Fallopian tube (tissue), 1 donor: ENCODE measurements around a stretch of chr3.

GRCh38 chr3:19945250-19946413 lies 1.3 kb upstream of the RAB5A start:
- PRO-cap: no peak

DNA sequence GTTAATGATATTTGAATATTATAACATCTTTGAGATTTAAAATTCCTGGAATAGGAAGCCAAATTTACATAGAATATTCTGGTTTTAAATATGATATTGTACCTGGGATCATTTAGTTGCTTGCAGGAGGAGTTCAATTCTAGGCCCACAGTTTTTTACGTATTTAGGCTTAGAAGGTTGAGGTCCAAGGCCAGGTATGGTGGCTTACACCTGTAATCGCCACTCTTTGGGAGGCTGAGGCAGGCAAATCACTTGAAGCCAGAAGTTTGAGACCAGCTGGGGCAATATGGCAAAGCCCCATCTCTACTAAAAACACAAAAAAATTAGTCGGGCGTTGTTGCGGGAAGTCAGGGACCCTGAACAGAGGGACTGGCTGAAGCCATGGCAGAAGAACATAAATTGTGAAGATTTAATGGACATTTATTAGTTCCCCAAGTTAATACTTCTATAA lies 24.6 kb downstream of the PP2D1 start:
- PRO-cap: no peak

DNA sequence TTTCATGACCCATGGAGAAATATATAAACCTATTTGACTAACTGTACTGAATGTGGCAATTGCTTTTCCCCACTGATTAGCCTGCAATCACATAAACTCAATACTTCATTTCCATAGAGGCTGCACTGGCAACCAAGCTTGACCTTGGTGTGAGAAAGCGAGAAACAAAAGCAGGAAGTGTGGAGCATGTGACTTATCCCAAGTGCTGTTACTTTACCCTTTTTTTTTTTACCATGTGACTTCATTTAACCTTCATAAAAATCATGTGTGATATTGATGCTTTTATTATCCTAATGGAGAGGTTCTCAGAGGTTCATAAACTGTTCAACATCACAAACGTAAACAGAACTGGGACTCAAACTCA lies 34.8 kb upstream of the ZNF385D start:
- PRO-cap: no peak

- PRO-cap: no peak
Observed at GRCh38 chr3:23235165-23235719, 32.1 kb downstream of the UBE2E2 start.

- PRO-cap: no peak
Observed at GRCh38 chr3:23710573-23711184, 95.1 kb upstream of the UBE2E1 start.

- PRO-cap: no peak
Observed at GRCh38 chr3:23945498-23945716, 321 bp downstream of the NR1D2 start.

DNA sequence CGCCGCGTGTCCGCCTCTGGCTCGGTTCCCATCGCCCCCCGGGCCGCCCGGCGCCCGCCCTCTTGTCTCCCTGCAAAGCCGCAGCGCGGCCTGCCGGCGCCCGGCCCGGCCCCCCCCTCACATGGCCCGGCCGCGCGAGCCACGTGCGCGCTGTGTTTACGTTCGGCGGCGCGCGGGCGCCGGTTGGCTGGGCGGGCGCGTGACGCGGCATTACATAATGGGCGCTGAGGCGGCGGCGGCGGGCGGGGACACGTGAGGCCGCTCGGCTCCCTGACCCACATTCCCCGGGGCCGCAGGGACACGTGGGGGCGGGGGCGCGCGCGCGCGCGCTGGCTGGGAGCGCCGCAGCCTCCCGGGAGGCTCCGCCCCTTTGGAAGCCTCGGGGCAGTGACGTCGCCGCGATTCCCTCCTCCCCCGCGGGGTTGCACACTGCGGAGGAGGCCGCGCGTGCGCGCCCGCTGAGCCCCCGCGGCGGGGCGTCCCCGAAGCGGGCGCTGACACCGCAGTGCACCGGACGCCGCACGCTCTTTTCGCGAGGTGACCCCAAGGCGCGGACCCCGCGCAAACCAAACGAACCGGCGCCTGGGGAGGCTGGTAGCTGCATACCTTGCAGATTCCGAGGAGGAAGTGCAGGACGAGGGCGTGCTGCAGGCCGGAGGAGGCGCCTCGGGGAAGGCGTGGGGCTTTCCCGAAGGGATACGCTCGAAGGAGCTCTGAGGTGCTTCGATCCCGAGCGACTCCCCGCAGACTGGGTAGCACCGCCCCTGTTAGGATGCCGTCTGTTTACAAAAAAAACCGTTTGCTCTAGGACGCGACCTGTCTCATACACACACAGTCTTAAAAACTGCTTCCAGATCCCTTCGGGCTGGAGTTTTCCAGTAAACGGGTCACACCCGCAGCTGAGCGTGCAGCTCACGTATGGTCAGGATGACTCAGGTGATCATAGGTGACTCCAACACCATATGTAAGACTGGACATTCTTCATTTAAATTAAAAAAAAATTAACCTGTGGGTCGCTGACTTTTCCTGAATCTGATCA lies 950 bp downstream of the NR1D2 start:
- PRO-cap: bidirectional peak, plus-strand start at position 419 of the sequence, minus-strand start at position 92 of the sequence

GRCh38 chr3:24260417-24261020 lies 234.1 kb downstream of the THRB start:
- PRO-cap: no peak

DNA sequence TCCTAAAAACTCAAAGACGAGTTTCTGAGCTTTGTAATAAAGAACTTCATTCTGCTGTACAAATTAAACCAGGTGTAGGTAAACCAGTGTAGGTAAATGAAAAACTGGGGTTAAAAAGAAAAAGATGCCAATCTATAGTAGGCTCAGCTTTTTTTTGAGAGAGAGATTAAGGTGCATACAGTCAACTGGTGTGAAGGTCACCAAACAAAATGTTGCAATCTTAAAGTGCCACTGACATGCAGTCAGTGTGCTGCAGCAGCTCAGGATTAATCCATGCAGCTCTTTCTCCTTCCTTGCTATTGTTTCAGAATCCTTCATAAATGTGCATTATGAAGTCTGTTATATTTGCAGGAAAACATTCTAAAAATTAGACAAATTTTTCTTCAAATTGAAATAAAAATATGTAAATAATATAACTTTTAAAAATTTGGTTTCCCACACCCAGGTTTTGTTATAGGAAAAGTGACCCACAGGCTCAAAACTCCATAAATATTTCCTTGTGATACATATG lies 44.0 kb downstream of the THRB start:
- PRO-cap: no peak

GRCh38 chr3:24521278-24522217 lies 26.9 kb upstream of the THRB start:
- PRO-cap: unidirectional peak, minus-strand start at chr3:24521863

DNA sequence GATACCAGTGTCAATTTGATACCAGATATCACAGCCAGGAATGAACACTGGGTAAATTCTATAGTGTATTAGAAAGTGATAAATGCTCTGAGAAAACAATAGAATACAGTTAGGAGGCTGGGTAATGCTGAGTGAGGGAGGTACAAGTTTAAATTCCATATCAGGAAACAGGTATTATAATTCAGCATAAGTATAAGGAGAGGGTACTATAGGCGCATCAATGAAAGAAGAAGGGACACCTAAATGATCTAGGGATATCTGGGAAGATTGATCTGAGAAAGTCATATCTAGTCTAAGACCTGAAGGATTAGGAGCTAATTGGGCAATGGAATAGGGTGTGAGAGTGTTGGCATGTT lies 36.3 kb upstream of the THRB start:
- PRO-cap: no peak

GRCh38 chr3:24601348-24601895 lies 106.8 kb upstream of the THRB start:
- PRO-cap: no peak

- PRO-cap: bidirectional peak, plus-strand start at chr3:25039212, minus-strand start at chr3:25039021
Observed at GRCh38 chr3:25038764-25039408, 389.2 kb upstream of the RARB start.

- PRO-cap: no peak
Observed at GRCh38 chr3:25572342-25572860, 92.3 kb downstream of the TOP2B start.

GRCh38 chr3:27027097-27027494 lies 342.1 kb downstream of the NEK10 start:
- PRO-cap: no peak

- PRO-cap: no peak
Observed at GRCh38 chr3:27138153-27138403, 231.1 kb downstream of the NEK10 start.

DNA sequence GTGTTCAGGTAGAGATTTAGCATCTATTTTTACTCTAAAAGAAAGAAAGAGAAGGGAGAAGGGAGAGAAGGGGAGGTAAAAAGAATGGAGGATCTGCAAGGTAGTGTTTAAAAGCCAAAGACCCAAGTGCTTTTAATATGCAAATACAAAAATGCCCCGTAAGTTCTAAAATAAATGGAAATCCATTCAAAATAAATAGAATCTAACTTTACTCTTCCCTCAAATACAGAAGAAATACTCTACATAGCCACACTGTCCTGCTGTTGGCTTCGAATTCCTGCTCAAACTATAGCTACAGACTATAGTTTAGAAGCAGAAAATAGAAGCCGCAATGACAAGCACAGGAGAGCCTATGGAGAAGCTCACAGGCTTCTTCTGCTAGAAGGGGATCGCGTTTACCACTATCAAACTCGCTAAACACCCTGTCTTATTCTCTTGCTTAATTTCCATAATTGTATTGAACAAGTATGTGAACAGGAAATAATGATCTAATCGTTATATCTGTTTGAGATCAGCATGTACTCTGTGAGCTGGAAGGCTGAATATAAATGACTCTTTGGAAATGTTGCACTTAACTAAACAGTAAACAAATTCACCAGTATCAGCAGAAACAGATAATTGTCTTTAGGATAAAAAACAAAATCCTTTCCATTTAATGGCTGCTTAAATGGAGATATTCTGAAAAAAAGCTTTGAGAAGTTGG lies 15.2 kb downstream of the NEK10 start:
- PRO-cap: no peak

DNA sequence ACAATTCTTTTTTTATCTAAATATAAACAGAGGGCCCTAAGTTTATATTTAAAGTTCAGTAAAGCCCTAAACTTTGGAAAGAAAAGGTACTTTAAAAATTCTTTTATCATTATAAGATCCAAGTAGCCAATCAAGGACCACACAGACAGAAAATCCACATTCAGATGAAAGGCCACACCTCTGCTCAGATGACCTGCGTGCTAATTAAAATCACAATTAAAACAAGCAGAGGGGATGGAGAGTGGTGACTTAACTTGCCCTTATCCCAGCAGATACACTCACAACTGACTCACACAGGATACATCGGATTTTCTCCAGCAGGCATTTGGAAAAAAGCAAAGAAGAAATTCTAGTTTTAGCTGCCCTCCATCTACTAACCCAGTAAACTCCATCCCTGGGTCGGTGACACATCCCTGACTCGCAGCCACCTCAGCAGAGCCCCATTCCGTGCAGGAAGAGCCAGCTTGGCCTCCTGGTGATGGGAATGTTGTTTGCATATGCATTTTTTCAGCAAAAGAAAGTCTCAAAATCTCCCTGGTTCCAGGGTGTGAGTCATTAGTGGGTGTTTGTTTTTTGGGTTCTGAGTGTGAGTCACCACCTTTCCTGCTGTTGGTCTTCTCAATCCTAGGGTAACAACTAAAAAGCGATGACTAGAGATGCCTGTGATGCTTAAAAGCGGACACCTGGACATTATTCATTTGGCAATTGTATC lies 49.6 kb upstream of the SLC4A7 start:
- PRO-cap: no peak

DNA sequence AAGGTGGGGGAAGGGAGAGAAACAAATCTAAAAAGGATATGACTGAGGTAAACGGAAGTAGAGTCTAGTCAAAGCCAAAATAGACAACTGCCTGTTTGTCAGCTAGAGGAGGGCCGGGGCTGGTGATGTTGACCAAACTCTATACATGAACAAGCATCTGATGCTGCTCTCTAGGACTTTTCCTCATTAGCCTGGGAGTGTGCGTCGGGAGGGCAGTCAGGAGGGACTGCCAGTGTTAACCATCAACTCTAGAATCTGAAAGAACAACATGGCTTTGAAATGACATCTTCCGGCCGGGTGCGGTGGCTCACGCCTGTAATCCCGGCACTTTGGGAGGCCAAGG lies 50.2 kb upstream of the SLC4A7 start:
- PRO-cap: no peak

DNA sequence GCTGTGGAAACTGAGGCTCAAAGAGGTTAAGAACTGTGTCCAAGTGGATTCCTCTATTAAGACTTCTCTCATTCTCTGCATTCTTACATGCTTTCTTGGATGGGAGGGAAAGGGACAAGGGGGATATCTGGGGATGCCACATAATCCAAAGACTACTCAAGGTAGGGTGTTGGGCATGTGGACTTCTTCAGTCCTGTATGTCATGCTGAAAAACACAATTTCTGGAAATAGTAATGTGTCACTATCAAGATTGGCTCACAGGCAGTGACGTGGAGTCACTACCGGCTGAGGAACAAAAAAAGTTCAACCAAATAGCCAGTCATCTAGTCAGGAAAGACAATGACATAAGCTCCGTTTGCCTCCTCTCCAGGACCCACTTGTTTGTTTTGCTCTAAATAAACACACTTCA lies 99.2 kb downstream of the EOMES start:
- PRO-cap: no peak